ENCODE measurements around a stretch of chr3.

DNA sequence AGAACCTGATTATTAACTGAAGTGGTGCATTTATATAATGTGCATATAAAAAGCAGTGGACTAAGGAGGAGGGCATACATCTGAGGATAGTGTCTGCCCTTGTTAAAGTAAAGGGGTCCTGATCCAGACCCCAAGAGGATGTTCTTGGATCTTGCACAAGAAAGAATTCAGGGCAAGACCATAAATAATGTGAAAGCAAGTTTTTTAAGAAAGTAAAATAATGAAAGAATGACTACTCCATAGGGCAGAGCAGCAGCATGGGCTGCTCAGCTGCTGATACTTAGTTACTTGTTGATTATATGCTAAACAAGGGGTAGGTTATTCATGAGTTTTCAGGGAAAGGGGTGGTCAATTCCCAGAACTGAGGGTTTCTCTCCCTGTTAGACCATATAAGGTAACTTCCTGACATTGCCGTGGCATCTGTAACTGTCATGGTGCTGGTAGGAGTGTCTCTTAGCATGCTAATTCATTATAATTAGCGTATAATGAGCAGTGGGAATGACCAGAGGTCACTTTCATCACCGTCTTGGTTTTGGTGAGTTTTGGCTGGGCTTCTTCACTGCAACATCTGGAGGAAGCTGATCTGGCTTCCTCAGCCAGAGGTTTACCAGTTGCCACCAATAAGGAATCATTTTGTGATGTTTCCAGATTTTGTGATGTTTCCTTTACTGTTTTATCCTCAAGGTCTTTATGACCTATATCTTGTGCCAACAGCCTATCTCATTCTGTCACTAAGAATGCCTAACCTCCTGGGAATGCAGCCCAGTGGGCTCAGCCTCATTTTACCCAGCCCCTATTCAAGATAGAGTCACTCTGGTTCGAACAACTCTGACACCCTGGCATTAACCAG, 121.8 kb upstream of the CHL1 start:
- PRO-cap = no peak
- RAMPAGE, long total RNA, 2 experiments = no peak in any of the 2 experiments

- PRO-cap = bidirectional peak, plus-strand start at chr3:197307, minus-strand start at chr3:197005
- RAMPAGE, long total RNA, 2 experiments = start-site peak on the plus strand in 2 of 2 experiments, at chr3:197252-197338 at its widest, 40 to 100 reads per replicate; start-site peak on the minus strand in 1 of 2 experiments, at chr3:197331-197351 at its widest, 6 reads per replicate
These were observed 889 bp downstream of the CHL1 start for GRCh38 chr3:197113-198191.

DNA sequence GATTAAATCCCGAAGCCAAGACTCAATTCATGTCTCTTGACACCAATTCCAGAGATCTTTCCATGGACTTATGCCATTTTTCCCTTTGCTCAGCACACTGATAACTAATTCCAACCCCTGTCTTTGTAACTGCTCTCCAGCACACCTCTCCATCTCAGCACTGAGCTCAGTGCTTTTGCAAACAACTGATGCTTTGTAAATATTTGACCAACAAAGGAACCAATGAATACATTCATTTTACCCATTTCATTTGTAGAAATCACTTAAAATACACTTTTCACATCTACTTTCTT, 249.0 kb downstream of the IL5RA start:
- PRO-cap = no peak
- RAMPAGE, long total RNA, 2 experiments = no peak in any of the 2 experiments

DNA sequence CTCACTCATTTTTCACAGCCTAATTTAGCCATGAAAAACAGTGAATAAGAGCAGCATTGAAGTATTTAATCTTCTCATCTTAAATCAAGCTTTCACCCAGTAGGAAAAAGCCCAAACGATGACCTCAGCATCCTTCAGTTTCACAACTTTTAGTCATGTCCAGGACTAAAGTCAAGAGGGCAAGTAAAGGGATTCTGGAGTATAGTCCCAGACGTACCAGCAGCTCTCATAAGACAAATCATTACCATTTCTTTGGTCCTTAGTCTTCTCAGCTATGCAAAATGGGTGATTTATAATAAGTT, 237.3 kb downstream of the IL5RA start:
- PRO-cap = no peak
- RAMPAGE, long total RNA, 2 experiments = no peak in any of the 2 experiments

- PRO-cap = no peak
- RAMPAGE, long total RNA, 2 experiments = no peak in any of the 2 experiments
These were observed 778 bp downstream of the TRNT1 start for GRCh38 chr3:3127146-3128290.

GRCh38 chr3:4338875-4339783, 36.0 kb downstream of the SETMAR start:
- PRO-cap = no peak
- RAMPAGE, long total RNA, 2 experiments = no peak in any of the 2 experiments

DNA sequence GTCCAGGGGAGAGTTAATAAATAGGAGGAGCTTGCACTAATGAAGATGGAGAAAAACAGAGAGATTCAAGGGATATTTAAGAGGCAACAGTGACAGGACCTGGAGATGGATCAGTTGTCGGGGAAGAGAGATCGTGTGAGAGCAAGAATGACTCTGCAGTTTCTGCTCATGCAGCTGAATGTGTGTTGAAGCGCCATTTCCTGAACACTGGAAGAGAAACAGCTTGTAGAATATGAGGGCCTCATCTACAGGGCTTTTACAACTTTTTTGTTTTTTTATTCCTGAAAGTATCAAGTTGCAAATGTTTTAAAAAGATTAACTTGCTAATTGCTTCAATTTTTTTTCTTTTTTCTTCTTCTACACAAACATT, 37.4 kb downstream of the SETMAR start:
- PRO-cap = no peak
- RAMPAGE, long total RNA, 2 experiments = no peak in any of the 2 experiments

GRCh38 chr3:4548641-4549327, 55.6 kb downstream of the ITPR1 start:
- PRO-cap = no peak
- RAMPAGE, long total RNA, 2 experiments = no peak in any of the 2 experiments

GRCh38 chr3:4723938-4724855, 231.0 kb downstream of the ITPR1 start:
- PRO-cap = no peak
- RAMPAGE, long total RNA, 2 experiments = no peak in any of the 2 experiments

- PRO-cap = no peak
- RAMPAGE, long total RNA, 2 experiments = no peak in any of the 2 experiments
These were observed 219.4 kb upstream of the BHLHE40 start for GRCh38 chr3:4759604-4760459.

DNA sequence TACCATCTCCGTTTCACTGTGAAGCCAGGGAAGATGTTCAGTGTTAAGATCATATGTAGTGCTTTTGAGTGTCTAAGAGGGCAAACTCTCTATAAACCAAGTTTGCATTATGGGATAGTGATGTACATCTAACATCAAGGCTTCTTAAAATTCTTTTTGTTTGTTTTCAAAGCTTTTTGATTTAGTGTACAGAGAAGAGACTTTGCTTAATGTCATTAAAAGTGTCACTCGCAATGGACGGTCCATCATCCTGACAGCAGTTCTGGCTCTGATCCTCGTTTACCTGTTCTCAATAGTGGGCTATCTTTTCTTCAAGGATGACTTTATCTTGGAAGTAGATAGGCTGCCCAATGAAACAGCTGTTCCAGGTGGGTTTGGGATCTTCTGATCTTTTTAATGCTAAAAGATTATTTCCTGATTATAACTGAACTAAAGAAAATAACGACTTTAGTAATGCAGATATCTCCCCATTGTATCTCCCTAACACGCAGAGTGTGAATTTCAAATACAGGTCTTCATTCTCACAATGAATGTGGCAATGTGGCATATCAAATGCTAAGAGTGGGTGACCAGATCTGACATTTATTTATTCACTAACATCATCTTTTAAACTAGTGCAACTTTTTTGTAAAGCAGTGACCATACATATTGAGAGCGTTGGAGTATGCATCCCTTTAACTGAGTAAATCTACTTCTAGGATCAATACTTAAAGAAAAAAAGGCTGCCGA, 168.0 kb upstream of the BHLHE40 start:
- PRO-cap = no peak
- RAMPAGE, long total RNA, 2 experiments = no peak in any of the 2 experiments

GRCh38 chr3:4821934-4822974, 157.0 kb upstream of the BHLHE40 start:
- PRO-cap = no peak
- RAMPAGE, long total RNA, 2 experiments = no peak in any of the 2 experiments

- PRO-cap = no peak
- RAMPAGE, long total RNA, 2 experiments = no peak in any of the 2 experiments
These were observed 154.3 kb upstream of the BHLHE40 start for GRCh38 chr3:4824685-4825519.

GRCh38 chr3:4847656-4848816, 131.2 kb upstream of the BHLHE40 start:
- PRO-cap = no peak
- RAMPAGE, long total RNA, 2 experiments = no peak in any of the 2 experiments

DNA sequence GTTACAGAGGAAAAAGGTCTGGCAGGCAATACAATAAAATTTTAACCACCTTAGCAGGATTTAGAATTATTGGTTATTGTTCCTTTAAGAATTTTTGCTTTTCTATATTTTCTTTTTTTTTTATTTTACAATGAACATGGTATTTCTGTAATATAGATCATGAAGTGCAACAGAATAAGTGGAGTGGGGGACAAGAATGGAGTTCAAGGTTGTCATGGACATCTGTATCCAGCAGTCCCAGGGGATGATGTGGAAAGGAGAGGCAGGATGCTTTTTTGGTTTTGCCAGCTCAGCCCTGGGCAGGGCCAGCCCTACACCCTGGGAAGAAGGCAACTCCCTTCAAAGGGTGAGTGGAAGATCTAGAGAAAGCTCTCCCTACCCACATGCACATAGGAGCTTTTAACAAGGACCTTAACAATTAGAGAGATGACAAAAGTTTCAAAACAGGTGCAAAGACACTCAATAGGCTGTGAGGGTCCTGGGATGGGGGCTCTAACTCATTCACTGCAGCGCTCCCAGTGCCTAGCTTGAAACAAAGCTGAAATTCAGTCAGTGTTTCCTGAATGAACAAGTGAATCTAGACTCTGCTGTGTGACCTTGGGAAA, 14.0 kb downstream of the BHLHE40 start:
- PRO-cap = no peak
- RAMPAGE, long total RNA, 2 experiments = no peak in any of the 2 experiments

DNA sequence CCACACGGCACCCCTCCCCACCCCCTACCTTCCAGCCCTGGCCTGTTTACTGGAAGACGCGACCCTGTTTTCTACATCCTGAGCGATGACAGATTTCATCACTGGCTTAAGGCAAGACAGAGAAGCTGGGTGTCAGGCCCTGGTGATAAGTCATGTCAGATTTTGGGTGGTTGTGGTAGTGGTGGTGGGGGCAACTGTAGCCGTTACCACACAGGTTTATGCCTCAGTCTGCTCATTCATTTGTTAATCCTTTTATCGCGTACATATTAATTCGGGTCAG, 23.3 kb downstream of the BHLHE40 start:
- PRO-cap = no peak
- RAMPAGE, long total RNA, 2 experiments = no peak in any of the 2 experiments

DNA sequence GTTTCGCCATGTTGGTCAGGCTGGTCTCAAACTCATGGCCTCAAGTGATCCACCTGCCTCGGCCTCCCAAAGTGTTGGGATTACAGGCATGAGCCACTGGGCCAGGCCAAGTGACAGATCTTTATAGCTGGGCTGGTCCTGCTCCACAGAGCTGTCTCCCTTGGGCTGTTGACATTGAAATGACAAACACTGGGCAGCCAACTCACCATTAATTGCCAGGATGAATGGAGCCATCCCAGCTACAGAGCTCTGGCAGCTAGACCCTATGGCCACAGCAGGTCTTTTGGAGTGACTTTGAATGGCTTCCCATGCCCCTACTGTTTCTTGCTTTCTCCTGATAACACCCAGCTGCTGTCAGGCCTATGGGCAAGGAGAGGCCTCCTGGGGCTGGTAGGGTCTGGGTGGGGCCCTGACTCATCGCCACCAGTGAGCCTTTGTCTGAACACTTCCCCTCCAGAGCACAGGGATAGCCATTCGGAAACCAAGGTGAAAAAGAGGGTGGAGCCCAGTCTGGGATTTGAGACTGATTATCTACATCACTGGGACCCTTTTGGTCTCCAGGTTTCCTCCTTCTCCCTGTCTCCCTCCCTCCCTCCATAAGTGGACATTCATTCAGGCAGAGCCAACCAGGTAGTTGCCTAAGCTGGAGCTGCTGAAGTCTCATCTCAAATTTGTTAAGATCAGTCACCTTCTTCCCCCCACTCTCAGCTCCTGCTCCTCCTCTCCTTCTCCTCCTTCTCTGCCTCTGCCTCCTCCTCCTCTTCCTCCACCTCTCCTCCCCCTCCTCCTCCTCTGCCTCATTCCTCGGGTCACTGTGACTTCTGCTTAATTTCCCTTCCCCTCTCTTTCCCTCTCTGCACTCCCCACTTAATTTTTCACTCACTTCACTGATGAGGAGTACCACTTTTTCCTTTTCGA, 34.0 kb downstream of the BHLHE40 start:
- PRO-cap = no peak
- RAMPAGE, long total RNA, 2 experiments = no peak in any of the 2 experiments

DNA sequence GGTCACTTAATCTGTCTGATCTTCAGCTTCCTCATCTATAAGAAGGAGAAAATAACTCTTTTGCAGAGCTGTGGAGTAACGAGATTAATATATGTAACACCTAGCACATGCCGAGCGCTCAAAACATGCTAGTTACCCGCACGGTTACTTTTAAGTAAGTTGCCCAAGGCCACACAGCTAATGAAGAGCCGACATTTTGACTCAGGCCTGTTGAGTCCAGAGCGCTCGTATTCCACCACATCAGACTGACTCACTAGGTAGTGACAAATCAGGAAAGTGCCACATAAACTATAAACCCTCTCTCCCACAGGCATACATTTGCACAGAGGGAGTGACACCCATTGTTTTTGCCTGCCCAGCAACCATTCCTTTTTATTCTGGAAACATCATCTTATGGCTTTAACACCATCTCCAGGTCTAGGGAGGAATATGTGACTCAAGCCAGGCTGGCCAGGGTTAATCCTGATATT, 42.4 kb downstream of the BHLHE40 start:
- PRO-cap = no peak
- RAMPAGE, long total RNA, 2 experiments = no peak in any of the 2 experiments

DNA sequence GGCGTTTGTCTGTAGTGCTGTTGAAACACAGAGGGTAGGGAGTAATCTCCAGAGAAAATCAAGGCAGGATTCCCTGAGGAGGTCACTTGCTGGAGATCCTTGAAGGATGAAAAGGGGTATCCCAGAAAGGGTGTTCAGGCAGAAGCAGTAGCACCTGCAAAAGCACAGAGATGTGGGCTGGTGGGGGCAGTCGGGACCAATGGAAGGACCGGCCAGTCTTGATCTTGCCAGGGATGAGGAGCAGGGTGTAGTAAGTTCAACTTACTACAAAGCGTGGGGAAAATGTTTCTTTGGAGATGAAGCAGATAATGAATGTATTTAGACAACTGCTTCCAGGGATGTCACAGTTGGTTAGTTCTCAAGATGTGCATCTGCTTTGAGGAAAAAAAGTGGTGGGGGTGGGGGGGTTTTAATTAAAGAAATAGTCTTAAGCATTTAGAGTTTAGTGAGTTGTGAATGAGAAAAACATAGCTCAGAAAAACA, 27.4 kb downstream of the EDEM1 start:
- PRO-cap = no peak
- RAMPAGE, long total RNA, 2 experiments = no peak in any of the 2 experiments

DNA sequence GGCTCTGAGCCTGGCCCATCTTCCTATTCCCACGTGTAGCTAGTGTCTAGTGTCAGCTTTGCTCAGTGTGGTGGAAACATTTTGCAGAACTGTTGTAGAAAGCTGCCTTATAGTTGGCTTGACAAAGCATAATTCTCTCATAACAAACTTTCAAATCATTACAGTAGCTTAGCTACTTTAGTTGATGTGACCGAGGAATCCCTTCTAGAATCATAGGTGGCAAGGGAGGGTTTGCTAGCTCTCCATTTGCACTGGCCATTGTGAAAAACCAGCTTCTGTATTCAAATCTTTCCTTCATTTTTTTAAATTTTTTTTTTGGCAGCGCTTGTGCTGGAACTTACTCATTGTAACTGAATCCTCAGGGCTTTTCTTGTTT, 31.0 kb downstream of the EDEM1 start:
- PRO-cap = no peak
- RAMPAGE, long total RNA, 2 experiments = no peak in any of the 2 experiments